ENCODE measurements around the genes RRP1 and KRTAP10-4.

- PRO-cap, result no peak
Observed at GRCh38 chr21:43720544-43720806, 1.5 kb downstream of the PDXK start.

DNA sequence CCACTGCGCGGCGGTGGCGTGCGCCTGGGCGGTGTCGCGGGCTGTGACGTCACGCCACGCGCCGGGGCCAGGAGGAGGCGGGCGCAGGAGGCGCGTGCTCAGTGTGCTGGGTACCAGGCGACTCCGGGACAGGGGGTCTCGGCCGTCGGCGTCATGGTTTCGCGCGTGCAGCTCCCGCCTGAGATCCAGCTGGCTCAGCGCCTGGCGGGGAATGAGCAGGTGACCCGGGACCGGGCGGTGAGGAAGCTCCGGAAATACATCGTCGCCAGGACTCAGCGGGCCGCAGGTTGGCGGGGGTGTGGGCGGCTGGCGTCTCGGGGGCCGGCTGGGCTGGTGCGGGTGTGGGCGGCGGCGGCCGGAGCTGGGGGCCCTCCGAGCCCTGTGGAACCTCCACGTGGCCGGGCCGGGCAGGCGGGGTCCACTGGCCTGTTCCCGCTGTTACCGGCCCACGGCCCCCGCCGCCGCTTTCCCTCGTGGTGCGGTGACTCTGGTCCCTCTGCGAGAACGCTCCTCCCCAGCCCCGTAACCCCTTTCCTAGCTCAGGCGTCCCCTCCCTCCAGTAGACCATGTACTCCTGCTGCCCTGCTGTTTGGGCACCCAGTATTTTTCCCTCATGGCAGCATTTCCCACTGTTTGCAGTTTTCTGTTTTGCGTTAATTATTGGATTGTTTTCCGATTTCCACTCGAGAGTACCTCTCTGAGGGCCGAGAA lies at the start of gene RRP1:
RRP1 (plus strand) TSS at position 101 of the 711 bp plus-strand sequence.
- PRO-cap, result bidirectional peak, plus-strand start at position 61 of the sequence, minus-strand start outside the sequence

- PRO-cap, result no peak
Observed at GRCh38 chr21:43790188-43790725, 880 bp downstream of the RRP1 start.

GRCh38 chr21:43803225-43804225 lies 14.1 kb downstream of the RRP1 start:
- PRO-cap, result no peak

GRCh38 chr21:44013810-44014139 lies 1.7 kb downstream of the TRAPPC10 start:
- PRO-cap, result no peak

DNA sequence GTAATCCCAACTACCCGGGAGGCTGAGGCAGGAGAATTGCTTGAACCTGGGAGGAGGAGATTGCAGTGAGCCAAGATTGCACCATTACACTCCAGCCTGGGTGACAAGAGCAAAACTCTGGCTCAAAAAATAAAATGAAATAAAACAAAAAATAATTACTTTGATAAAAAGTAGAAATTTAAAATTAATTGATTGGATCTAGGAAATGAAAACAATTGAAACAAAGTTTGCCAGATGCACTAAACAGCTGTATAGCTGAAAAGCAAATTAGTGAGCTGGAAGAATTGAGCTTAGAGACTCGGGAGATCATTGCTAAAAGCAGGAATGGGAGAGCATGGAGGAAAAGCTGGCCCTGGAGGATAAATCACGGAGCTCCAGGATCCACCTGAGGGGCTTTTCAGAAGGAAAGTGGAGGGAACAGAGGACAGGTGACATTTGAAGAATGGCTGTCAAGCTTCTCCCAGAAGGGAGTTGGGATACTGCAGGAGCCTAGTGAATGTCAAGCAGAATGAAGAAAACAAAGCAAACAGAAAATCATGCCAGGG lies 23.6 kb downstream of the TRAPPC10 start:
- PRO-cap, result no peak

DNA sequence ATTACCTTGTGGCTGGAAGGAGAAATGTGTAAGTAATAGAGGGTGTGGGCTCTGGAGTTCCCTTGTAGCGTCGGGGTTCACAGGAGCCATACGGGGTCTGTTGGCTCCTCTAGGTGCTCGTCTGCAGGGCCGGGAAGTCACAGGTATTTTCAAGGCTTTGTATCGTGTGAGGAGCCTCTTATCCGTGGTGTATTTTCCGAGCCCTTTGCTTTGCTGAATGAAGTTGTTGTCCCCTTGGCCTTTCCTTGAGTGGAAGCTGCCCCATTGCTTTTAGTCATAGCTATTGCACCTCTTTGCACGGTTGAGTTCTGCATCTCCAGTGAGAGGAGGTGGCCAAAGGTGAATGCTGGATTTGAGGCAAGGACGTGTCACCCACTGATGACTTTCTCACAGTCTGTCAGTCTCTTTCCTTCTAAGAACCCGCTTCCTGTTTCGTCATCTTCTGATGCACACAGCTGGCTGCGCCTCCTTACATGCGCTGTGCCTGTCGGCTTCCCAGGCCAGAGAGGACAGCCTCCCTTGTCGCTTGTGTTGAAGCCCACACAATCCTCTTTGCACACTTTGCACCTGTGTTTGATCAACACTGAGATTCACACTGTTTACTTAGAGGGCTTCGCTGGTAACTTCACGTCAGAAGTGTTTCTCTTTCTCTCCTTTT lies 41.9 kb upstream of the PWP2 start:
- PRO-cap, result bidirectional peak, plus-strand start at position 512 of the sequence, minus-strand start at position 377 of the sequence

DNA sequence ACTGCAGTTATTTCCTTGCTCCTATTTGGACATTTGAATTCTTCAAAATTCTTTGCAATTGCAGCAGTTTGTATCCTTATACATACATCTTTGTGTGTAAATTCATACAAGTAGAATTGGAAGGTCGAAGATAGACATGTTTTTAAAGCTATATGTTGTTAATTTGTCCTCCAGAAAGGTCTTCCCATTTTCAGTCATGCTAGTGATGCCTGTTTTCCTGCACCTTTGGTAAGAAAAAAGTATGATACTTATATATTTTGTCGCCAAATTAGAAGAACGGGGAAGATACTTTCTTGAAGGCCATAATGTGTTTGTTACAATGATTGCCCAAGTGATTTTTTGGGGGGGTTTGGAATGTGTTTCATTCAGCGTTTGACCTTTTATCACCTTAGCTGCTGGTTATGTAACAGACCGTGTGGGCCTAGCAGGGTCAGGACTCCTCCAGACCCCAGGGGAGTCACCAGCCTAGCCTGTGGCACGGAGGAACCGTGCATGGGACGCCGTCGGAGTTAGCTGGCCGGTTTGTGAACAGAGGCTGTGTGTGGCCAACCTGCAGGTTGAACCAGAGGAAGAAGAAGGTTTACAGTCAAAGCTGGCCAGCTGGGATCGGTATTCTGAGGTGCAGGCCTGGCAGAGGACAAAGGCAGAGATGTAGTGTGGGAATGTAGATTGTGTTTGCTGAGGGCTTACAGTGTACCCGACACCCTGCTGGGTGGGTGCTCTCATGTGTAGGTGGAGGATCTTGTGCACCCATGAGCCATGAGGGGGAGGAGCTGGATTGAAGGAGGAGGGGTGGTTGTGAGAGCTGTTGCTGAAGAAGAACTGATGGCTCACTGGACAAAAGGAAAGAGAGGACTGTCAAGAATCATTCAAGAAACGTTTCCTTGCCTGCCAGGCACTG lies 40.3 kb upstream of the PWP2 start:
- PRO-cap, result no peak

DNA sequence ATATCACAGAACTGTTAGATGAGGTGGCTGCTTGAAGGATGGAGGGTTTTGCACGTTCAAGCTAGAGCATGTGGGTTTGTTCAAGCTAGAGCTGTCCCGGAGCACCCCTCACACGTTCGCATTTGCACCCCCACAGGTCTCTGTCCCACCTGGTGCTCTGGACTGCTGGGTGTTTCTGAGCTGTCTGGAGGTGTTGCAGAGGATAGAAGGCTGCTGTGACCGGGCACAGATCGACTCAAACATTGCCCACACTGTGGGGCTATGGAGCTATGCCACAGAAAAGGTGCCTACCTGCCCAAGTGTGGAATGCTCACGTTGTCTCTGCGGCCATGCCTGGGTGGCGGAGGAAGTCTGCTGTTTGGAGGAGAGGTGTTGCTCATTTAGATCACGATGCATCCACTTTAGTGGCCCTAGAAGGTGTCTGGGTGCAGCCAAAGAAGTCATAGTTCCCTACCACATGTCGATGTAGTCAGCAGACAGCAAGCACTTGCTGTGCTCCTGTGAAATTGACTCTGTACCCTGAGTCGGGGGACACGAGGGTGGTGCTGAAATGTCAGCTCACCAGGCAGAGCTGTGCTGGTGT lies 32.9 kb upstream of the PWP2 start:
- PRO-cap, result no peak

GRCh38 chr21:44085302-44086503 lies 21.5 kb upstream of the PWP2 start:
- PRO-cap, result no peak

DNA sequence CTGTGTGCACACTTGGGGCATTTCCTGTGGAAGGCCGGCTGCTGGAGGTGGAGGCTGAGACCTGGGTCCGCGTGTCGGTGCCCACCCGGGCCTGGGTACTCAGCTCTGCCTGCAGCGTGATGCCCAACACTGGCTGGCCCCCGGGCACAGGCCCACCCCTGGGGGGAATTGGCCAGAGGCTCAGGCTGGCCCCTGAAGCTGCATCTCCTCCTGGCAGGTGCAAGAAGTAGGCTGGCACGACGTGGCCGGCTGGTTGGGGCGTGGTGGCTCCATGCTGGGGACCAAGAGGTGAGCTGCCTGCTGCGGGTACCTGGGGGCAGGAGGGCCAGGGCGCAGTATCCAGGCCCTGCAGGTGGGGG lies 17.3 kb downstream of the CFAP410 start:
- PRO-cap, result no peak

DNA sequence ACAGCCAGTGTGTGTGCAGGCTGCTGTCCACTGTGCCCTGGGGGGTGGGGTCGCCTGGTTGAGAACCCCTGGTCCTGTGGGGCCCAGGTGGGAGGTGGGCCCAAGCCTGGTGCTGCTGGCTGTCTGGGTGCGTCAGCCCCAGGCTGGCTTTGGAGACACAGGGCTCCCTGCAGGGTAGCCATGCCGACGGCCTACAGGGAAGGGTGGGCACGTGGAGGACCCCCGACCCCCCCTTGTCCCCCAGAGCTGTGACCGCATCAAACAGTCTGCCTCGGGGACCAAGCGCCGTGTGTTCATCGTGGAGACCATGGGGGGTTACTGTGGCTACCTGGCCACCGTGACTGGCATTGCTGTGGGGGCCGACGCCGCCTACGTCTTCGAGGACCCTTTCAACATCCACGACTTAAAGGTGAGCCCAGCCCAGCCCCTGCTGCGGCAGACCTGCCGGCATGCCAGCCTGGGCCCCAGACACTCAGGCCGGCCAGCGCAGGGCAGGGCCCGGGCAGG lies 14.9 kb downstream of the CFAP410 start:
- PRO-cap, result no peak

DNA sequence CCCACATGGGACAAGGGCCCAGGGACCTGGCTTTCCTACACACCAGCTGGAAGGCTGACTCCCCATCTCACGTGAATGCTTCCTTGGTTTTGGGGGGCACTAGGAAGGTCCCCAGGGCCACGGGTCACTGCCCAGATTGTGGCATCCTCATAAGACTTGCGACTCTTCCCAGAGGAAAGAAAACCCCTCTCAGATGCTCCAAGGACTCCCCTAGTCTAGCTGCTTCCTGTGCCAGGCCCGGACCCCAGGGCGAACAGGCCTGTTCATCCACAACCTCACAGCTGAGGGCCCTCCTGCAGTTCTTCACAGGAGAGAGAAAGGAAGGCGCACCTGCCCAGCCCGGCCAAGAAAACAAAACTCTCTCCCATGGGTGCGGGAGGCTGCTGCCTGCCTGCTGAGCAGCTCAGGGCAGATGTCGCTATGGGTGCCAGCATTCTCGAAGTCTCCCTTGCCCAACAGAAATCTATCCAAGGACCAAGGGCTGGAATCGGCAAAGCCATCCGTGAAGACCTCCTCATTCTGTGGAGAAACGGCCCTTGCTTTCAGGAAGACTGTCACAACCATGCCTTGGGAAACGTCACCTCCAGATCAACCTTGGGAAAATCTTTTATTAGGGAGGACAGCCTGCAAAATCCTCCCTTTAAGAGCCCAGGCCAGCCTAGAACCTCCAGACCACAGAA lies 9.7 kb downstream of the CFAP410 start:
- PRO-cap, result no peak

DNA sequence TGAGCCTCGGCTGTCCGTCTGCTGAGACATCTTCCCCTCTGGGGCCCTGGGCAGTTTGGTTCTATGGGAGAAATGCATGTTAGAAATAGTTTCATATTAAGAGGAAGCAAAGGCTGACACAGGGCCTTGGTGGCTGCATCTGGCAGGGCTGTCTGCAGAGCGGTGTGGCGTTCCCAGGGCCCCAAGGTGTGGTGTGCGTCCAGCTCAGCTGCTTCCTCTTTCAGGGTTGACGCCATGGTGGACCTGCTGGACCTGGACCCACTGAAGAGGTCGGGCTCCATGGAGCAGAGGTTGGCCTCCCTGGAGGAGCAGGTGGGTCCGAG lies 31.9 kb upstream of the LRRC3 start:
- PRO-cap, result no peak

GRCh38 chr21:44428221-44428530 lies 27.1 kb upstream of the LRRC3 start:
- PRO-cap, result no peak

GRCh38 chr21:44455656-44456287 lies 462 bp downstream of the LRRC3 start:
- PRO-cap, result no peak

GRCh38 chr21:44460856-44461821 lies 5.8 kb downstream of the LRRC3 start:
- PRO-cap, result no peak

GRCh38 chr21:44478161-44478839 lies 23.0 kb downstream of the LRRC3 start:
- PRO-cap, result no peak

DNA sequence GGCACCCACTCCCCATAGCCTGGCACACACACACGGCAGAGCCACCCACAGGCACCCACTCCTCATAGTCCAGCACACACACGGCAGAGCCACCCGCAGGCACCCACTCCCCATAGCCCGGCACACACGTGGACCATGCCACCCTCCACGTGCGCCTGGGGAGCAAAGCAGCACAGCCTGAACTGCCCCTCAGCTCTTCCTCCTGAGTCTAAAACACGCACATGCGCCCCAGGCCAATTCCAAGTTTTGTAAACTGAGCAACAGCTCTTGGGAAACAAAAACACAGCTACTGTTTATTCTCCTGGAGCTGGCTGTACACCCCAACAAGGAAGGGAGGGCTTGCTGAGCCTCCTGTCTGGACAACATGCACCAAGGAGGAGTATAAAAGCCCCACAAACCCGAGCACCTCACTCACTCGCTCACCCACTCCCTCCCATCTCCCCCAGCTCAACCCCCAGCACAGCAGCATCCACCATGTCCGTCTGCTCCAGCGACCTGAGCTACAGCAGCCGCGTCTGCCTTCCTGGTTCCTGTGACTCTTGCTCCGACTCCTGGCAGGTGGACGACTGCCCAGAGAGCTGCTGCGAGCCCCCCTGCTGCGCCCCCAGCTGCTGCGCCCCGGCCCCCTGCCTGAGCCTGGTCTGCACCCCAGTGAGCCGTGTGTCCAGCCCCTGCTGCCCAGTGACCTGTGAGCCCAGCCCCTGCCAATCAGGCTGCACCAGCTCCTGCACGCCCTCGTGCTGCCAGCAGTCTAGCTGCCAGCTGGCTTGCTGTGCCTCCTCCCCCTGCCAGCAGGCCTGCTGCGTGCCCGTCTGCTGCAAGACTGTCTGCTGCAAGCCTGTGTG lies at the start of gene KRTAP10-4:
KRTAP10-4 (plus strand) TSS at position 445 of the 845 bp plus-strand sequence.
- PRO-cap, result no peak

GRCh38 chr21:44598037-44598664 lies 2.2 kb upstream of the KRTAP10-7 start:
- PRO-cap, result no peak

Data from pulmonary lymph node (tissue), 1 donor.